CD14-positive monocyte (primary cell): ENCODE measurements around a stretch of chr14.

GRCh38 chr14:90288708-90288993, 32.3 kb downstream of the PSMC1 start:
- CAGE, long polyA plus RNA, result no peak

DNA sequence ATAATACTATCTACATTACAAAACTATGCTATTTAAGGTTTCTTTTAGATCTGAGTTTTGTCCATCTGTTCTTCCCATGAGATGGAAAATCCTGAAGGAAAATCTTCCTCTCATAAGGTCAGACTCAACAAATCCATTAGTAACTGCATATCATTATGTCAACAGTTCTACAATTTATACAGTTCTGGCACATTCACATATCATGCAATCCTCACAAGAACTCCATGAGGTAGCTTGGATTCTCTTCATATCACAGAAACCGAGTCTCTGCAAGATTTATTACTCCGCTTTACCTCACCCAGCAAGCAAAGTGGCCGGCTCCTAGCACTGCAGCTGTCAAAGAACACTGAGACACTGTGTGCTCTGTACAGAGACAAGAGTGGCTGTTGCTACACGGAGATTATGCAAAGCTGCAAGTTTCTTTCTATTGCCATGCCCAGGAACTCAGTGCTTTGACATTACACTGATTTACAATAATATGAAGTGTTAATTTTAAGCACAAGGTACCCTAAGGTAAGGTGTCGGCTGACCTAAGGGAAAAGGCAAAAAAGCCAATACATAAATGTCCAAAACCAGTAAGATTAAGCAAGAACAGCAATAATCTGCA, 15.4 kb upstream of the CALM1 start:
- CAGE, long polyA plus RNA, result no peak

- CAGE, long polyA plus RNA, result no peak
Observed at GRCh38 chr14:90383607-90384472, 13.0 kb upstream of the CALM1 start.

DNA sequence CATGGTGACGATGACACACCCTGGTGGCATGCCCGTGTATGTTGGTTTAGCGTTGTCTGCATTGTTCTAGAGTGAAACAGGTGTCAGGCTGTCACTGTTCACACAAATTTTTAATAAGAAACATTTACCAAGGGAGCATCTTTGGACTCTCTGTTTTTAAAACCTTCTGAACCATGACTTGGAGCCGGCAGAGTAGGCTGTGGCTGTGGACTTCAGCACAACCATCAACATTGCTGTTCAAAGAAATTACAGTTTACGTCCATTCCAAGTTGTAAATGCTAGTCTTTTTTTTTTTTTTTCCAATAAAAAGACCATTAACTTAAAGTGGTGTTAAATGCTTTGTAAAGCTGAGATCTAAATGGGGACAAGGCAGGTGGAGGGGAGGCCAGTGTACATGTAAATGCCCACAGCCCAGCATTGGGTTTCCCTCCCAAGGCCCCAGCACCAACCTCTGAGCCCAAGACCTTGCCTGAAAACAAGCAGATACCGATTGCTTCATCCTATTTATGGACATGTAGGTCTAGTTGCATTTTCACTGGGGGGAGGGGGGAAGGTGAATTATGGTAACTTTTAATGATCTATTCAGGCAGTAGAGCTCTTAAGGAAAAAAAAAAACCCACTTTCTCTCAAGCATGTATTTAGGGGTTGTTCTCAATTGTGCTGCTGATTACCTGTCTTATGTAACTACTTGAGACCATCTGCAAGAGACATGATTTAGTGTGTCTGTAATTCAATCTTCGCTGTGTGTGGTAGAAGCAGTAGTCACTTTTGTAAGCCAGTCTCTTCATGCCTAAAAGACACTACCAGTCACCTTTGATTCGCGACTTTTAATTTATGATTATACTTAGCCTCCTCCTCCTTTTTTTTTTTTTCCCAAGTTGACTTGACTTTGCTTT, 8.7 kb downstream of the CALM1 start:
- CAGE, long polyA plus RNA, result no peak

- CAGE, long polyA plus RNA, result no peak
Observed at GRCh38 chr14:90443274-90444267, 46.7 kb downstream of the CALM1 start.

- CAGE, long polyA plus RNA, result no peak
Observed at GRCh38 chr14:90472625-90473026, 75.8 kb downstream of the CALM1 start.

DNA sequence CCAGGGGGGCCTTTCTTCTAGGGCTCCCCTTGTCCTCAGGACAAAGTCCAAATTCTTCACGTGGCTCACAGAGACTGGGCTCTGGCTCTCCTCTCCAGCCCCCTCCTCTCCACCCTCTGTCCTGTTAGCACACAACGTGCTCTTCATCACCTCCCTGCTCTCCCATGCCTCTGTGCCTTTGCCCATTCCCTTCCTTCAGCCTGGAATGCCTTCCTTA, 105.3 kb downstream of the CALM1 start:
- CAGE, long polyA plus RNA, result no peak

DNA sequence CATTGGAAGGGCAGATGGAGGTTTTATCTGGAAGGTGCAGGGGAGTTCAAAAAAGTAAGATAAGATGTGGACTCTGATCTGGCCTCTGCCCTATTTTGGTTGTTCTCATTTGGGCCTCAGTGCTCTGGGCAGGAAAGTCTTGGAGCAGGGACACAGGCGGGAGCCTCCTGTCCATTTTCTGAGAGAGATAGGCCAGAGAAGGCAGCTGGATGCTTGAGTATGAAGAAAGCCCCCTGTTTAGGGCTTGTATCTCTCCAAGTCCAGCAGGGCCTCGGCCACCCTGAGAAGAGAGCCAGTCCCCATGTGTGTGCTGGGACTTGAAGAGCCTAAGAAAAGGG, 119.7 kb downstream of the CALM1 start:
- CAGE, long polyA plus RNA, result no peak

DNA sequence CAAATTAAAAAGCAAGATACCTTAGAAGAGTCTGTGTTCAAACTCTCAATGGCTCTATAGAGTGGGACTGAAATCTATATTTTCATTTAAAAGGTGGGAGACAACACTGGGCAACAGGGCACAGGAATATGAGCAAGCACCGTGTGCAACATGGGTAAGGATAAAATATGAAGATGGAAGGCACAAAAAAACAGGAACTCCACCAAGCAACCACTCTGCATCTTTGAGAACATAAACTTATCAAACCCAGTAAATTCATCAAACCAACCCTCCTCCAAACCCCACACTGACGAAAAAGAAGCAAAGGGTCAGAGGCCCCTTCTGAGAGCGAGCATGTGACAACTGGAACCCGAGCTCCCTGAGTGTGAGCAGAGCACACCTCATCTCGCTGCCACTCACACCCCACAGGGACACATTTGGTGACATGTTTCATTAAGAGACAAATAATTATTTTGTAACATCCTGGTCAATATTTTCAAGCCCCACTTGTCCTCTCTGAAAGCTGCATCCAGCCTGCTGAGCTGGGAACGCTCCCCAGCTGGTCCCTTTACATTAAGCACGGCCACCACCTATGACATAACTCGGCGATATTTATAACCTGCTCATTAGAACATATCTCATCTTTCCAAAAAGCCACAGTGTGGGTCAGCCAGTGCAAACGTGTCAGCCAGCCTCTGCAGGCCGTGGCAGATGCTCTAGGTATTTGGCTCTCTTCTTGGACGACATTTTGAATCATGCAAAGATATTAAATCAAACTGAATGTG, 120.2 kb downstream of the TTC7B start:
- CAGE, long polyA plus RNA, result no peak

DNA sequence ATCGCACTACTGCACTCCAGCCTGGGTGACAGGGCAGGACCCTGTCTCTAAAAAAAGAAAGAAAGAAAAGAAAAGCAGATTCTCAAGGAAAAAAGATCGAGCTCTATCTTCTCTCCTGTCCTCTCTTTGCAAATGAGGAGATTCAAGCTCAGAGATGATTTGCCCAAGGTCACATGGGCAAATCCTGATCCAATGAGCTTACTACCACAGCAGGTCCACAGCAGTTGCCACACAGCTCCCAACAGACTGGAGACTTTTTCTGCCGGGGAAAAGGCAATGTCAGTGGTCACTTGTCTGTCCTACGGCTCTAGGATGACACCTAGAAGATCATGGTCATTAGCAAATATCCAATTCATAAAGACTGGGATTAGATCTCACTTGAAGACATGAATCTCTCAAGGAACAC, 58.8 kb downstream of the TTC7B start:
- CAGE, long polyA plus RNA, result no peak

- CAGE, long polyA plus RNA, result no peak
Observed at GRCh38 chr14:90780441-90781036, 35.7 kb downstream of the TTC7B start.

DNA sequence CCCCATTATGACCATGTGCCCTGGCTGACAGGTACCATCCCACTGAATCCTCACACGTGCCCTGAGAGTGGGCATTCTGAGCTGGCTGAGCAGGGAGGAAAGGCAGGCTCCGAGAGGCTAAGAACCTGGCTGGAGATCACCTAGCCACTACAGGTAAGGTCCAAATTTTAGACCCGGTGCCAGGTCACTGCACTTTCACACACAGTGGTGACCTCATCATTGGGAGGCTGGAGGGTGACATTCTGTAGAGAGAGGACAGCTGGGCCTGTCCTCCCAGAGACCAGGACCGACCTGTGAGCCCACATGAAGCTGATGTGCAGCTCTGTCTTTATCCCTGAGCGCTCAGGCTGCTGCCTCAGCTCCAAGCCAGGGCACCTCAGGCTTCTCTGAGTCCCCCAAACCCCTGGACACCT, 4.2 kb downstream of the TTC7B start:
- CAGE, long polyA plus RNA, result no peak

- CAGE, long polyA plus RNA, result no peak
Observed at GRCh38 chr14:91009490-91009911, 50.9 kb downstream of the RPS6KA5 start.

- CAGE, long polyA plus RNA, result no peak
Observed at GRCh38 chr14:91075581-91075831, 15.1 kb upstream of the RPS6KA5 start.

DNA sequence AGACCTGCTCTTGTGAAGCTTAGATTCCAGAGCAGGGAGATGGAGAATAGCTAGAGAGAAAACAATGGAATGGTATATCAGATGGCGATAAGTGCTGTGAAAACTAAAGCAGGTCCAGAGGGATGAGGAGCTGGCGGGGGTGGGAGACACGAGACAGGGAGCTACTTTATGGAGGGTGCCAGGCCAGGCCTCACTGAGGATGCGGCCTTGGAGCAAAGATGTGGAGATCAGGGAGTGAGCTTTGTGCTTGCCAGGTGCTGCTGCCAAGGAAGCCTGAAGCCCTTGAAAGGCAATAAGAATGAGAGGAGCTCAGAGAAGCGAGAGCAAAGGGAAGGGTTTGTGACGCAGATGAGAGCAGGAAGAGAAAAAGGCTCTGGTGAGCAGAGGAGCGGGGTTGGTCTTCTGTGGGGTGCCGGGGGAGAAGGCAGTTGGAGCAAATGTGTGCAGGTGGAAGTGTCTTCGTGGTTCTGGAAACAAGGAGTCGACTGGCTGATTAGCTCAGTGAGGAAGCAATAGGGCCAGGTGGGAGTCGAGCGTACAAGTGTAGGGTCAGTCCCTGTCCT, 6.1 kb upstream of the DGLUCY start:
- CAGE, long polyA plus RNA, result no peak

- CAGE, long polyA plus RNA, result no peak
Observed at GRCh38 chr14:91124808-91125674, 11.2 kb downstream of the DGLUCY start.

GRCh38 chr14:91233712-91234666, 10.5 kb downstream of the GPR68 start:
- CAGE, long polyA plus RNA, result no peak

GRCh38 chr14:91262752-91263213, 18.3 kb upstream of the GPR68 start:
- CAGE, long polyA plus RNA, result no peak

GRCh38 chr14:91321115-91321378, 76.5 kb upstream of the GPR68 start:
- CAGE, long polyA plus RNA, result no peak

DNA sequence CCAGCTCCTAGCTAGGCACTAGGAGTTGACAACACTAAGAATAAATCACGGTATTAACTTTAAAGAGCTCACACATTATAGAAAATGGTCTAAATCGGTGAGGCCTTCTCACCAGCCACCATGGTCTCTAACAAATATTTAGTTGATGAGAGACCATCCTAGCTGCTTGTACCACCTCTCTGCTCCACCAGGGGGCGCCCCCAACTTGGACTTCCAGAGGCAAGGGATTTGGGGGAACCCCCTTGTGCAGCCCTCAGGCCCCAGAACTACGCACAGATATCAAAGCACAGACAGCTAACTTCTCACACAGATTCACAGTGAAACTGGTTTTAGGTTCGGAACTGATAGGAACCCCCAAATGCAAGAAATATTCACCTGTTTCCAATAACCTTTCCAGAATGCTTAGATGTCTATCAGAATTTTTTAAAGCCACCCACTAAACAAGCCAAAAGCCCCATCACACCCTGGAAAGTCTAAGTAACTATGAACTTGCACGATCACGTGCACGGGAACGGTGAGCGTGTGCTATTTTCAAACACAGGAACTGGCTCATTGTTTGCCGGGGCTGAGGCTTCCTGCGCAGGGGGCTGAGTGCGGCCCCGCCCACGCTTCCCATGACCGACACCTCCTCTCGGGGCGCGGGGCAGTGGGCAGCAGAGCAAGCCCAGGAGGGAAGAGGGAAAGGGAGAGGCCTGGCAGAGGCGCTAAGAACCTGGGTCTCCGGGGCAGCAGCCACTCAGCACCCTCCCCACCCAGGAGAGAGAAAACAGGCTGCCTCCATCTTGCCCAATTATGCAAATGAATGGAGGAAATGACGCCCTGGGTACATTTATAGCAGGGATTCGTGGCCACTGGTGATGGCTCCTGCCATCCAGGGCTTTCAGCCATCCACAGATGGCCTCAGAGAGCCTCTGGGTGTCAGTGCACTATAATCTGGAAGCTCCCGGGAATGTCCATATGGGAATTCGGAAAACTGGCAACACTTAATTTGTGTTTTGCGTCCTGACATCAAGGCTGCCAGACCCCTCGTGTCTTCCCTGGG, 79.4 kb upstream of the GPR68 start:
- CAGE, long polyA plus RNA, result no peak